Camera-type eye (tissue), 1 donor: ENCODE data around the genes HLA-DMA and HLA-DPB1.

DNA sequence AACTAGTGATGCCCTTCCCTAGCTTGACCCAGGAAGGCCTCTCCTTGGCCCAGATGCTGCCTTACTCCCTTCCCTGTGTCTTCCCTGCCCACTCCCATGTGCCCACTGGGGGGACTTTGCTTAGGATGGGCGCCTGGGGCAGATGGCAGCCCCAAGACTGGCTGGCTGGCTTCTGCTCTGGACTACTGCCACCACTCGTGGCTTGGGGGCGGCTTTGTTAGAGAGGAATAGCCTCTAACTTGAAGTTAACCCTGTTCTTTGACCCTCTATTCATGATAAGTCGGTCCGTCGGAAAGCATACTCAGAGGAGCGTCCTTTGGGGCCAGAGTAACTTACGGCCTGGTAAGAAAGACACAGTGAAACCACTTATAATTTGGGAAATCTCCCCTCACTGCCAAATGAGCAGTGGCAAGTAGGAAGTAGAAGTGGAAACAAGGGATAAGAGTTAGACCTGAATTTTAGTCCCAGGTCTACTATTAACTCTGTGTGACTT, 853 bp downstream of the PSMB9 start:
- RAMPAGE, long total RNA, result no peak

DNA sequence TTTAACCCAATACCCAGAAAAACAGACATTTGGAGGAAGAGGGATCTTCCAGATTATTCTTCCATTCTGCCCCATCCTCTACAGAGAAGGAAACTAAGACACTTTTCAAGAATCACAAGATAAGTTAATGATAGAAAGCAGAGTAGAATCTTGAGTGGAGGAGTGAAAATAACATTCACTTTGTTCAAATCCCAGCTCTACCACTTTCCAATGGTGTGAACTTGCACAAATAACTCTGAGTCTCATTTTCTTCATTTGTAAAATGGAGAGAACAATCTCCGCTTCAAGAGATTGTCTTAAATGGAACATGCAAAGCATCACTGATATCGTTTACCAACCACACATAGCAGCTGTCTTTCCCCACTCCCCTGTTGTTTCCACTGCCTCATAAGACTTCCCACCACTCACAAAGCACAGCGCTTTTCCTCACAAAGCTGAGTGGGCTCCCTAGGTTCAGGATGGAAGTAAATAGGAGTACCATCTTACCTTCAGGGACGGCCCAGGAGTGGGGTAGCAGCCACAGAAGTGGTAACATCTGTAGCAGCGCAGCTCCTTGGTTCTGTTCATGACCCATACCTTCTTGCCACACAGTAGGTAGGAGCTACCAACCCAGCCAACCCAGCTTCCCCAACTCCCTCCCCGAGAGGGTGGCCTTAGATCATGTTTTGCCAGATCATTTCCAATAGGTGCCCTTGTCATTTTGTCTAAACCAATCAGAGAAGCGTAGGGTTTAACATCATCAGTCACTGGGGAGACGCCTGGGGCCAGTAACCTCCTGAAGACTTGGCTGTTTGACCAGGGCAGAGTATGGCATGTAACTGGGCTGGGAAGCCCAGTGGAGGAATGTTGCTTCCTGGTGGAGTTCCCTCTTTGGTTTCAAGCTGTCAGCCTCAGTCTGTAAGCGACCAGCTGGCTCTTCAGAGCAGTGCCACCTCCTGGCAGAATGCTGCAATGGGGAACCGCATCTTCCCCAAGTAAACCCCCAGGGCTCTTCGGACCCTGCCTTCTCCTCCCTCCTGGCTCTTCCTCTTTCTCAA, at the start of gene HLA-DMA:
TSS of gene HLA-DMA (minus strand) at position 635 of the 1,037 bp plus-strand sequence.
- RAMPAGE, long total RNA, result no peak

- RAMPAGE, long total RNA, result no peak
These were observed 5.5 kb downstream of the BRD2 start for GRCh38 chr6:32973695-32974444.

- RAMPAGE, long total RNA, result no peak
These were observed 11.2 kb downstream of the BRD2 start for GRCh38 chr6:32979345-32980202.

GRCh38 chr6:33075150-33076285, at the start of gene HLA-DPB1:
TSS of gene HLA-DPB1 (plus strand) at chr6:33075990.
- RAMPAGE, long total RNA, result no peak

DNA sequence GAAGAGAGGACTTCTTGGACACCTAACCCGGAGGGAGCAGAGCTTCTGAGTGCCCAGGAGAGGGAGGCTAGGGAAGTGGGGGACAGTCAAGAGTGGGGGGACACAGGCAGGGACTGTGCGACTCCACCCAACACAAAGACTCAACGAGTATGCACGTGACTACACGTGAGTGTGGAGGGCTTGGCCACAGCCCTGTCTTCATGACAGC, 30.3 kb downstream of the COL11A2 start:
- RAMPAGE, long total RNA, result no peak

DNA sequence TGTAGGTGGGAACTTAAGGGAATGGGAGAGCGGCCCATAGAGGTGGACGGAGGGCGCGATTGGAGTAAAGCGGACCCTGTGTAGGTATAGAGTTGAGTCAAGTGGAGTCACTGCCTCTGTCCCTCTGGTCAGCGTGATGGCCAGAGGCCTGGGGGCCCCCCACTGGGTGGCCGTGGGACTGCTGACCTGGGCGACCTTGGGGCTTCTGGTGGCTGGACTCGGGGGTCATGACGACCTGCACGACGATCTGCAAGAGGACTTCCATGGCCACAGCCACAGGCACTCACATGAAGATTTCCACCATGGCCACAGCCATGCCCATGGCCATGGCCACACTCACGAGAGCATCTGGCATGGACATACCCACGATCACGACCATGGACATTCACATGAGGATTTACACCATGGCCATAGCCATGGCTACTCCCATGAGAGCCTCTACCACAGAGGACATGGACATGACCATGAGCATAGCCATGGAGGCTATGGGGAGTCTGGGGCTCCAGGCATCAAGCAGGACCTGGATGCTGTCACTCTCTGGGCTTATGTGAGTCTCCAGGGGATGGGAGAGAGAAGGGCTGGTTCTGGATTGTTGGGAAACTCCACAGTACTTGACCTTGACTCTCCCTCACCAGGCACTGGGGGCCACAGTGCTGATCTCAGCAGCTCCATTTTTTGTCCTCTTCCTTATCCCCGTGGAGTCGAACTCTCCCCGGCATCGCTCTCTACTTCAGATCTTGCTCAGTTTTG, 618 bp downstream of the SLC39A7 start:
- RAMPAGE, long total RNA, result no peak

- RAMPAGE, long total RNA, result no peak
These were observed 4.9 kb downstream of the RING1 start for GRCh38 chr6:33212924-33213840.

- RAMPAGE, long total RNA, result no peak
These were observed 22.6 kb downstream of the VPS52 start for GRCh38 chr6:33248864-33249683.

DNA sequence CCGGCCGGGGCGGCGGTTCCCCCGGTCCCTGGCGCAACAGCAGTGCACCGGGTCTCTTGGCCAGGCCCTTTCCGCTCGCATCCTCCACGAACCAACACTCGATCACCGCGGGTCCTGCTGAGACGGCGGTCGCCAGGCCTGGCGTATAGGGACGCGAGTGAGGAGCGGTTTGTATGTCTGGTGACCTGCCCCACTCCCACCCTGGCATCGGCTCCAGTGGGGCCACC, 238 bp downstream of the TAPBP start:
- RAMPAGE, long total RNA, result no peak

- RAMPAGE, long total RNA, result no peak
These were observed 1.5 kb downstream of the PHF1 start for GRCh38 chr6:33412129-33412980.

DNA sequence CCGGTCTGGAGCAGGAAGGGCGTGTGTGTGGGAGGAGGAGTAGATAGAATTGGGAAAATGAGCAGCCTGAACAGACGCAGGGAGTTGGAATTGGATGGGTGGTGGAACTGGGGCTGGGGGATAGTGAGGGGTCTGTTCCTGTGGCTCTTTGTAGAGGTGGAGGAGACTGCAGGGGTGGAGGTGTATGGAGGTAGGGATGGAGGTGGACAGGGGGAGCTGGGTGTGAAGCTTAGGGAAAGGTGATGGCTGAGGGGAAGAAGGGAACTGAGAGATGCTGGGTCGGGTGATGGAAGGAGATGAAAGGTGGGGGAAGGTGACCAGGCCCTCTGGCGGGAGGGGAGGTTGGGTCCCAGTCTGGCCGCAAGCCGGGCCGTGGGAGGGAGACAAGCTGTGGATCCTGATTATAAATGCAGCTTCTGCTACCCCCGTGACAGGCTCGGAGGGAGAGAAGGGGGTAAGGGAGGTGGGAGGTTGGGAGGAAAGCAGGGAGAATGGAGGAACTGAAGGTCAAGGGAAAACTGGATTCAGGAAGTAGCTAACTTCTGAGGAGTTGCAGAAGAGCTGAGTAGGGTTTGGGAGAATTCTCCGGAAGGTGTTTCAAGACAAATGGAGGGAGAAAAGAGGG, 5.2 kb downstream of the SYNGAP1 start:
- RAMPAGE, long total RNA, result no peak

DNA sequence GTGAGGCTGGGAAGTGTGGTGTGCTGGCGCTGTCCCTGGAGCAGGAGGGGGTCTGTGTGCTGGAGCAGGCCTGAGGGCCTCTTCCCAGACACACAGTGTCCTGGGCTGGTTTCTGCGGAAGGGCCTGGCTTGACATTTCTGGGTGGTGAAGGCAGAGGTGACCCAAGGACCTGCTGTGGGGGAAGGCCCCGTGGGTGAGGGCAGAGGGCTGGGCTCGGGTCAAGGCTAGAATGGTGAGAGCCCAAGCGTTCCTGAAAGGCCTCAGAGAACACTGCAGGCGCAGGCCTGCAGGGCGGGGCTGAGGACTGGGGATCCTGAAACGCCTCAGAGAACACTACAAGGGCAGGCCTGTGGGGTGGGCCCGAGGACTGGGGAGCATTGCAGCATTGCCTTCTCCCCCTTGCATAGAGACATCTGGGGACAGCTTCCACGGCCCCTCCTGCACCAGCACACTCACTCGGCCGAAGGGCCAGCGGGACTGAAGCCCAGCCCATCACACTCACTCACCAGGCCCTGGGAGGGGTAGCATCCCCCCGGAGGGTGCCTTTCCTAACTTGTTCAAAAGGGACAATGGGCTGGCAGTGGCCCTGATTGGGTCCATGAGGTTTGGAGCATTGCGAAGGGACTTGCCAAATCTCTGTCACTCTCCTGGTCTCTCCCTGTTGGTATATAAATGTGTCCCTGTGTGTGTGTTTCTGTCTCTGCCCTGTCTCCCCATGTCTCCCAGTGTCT, 10.8 kb upstream of the BAK1 start:
- RAMPAGE, long total RNA, result no peak

DNA sequence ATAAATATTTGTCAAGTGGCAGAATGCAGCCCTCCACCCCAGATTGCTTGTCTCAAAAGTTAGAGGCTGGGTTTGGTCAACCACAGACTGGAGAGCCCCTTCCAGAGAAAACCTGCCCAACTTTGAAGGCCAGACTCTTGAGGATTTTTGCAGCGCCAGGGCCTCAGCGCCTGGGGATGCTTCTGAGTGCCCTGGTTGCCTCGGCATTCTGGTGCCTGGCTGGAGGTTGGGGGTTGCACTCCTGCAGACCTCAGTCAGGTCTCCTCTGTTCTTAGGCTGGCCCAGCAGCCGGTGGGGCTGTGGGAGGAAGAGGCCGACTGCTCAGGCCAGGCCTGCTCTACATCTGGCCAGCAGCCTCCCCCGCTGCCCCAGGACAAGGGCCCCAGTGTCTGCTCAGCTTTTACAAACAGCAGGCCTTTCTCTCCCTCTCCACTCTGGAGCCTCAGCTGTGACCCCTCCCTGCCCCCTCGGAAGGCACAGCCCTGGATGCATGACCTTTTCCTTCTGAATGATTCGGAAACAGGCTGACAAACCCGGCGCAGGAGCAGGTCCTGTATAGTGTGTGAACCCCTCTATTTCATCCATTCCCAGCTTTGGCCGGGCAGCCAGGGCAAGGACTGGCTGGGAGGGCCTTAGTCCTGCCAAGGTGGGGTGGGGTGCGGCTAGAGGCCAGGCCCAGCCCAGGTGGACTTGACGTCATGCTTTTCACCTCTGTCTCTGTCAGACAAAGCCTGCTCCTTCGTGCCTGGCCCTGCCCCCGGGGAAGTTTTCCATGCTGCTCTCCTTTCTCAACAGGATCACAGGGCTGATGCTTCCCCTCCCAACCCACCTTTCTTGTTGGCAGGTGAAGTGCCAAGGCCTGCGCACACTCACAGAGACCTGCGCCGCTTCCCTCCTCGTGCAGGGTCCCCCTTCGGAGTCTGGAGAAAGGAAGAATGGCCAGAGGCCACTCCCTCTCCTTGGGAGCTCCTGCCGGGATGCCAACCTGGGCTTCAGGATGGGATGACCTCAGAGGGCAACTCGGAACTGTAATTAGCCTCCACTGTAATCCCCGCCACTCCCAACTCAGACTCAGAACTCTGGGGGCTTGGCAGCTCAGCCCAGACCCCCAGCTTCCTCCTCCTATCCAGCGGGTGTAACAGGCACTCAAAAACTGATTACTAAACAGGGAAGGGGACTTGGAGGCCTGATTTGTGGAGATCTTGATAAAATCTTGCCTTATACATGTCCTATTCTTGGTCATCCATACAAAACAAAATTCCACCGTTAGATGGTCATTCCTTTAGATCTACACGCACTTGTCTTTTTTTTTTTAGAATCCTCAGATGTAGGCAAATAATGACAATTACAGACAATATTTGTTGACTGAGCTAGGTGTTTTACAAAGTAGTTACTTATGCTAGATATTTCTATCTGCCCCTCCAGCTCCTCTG, 10.0 kb upstream of the ITPR3 start:
- RAMPAGE, long total RNA, result no peak

GRCh38 chr6:33619833-33620133, 1.3 kb upstream of the ITPR3 start:
- RAMPAGE, long total RNA, result no peak

GRCh38 chr6:33621753-33622650, 880 bp downstream of the ITPR3 start:
- RAMPAGE, long total RNA, result no peak

- RAMPAGE, long total RNA, result no peak
These were observed 17.5 kb downstream of the ITPR3 start for GRCh38 chr6:33638540-33639171.

DNA sequence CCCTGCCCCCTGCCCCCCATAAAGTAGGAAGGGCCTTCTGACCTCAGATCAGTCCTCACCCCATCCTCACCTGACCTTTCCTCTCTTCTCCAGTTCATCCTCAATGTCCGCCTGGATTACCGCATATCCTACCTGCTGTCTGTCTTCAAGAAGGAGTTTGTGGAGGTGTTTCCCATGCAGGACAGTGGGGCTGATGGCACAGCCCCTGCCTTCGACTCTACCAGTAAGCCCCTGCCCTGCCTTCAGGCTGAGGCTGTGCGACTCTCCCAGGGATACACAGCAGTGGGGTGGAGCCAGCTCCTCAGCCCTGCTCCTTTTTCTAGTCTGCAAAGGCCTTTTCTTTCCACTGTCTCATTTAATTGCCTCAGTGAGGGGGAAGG, 38.0 kb downstream of the UQCC2 start:
- RAMPAGE, long total RNA, result no peak

- RAMPAGE, long total RNA, result no peak
These were observed 16.7 kb downstream of the UQCC2 start for GRCh38 chr6:33694878-33695173.

DNA sequence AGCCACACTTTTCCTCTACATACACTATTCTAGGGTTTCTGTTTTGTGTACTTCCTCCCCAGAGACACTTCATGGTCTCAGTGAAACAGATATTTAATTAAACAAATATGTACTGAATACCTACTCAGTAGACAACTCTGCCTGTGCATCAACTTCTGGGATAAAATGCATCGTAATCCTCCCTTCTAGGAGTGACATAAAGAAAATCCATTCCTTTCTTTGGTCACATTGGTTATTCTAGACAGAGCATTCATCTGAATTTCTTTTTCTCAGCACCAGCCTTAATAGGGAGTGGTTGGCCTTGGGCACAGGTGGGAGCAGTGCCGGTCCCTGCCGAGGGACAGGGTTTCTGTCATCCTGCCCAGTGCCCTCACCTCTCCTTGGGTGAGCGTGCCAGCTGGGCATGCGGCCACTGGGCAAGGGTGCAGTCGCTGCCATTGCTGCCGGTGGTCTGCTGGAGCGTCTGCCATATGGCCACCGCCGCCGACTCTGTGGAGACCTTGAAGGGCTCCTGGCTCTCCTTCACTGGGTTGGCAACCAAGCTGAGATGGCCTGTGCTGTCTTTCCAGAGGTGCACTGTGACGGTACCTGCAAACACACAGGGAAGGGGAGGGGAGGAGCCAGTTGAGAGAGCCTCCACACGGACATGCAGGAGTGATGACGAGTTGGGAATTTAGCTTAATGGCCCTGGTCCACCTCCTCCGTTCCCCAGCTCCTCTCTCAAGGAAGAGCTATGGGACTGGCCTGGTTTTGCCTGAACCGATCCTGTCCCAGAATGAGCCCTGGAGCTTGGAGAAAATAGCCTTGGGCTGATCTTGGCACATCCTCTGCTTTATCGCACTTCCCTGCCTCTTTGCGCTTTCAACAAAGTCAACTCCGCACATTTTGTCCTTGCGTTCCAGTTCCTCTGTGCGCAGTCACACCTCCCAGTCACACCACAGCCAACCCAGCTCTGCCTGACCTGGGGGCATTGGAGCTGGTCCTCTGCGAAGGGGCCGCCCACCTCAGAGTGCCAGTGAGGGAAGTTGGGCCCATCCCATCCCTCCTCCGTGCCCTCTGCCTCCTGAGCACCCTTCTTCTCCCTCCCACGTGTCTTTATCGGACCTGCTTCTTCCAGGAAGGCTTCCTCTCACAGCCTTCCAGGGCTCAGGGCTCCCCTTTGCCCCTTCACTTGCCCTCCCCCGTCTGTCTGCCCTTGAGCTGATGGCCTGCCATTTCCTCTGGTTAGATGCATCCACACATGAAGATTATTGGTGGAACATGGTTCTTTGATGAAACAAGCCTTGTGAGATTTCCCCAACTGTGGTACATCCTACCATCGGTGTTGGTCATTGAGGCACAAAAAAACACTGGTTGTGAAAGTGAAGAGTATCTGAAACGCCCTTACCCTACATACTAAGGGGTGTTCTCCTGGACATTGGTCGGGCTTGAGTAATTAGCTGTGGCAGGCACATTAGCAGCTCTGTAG, 16.7 kb upstream of the UQCC2 start:
- RAMPAGE, long total RNA, result no peak